Esophagus muscularis mucosa (tissue), 4 donors: Measurements from ENCODE around the genes MAPRE1 and E2F1.

DNA sequence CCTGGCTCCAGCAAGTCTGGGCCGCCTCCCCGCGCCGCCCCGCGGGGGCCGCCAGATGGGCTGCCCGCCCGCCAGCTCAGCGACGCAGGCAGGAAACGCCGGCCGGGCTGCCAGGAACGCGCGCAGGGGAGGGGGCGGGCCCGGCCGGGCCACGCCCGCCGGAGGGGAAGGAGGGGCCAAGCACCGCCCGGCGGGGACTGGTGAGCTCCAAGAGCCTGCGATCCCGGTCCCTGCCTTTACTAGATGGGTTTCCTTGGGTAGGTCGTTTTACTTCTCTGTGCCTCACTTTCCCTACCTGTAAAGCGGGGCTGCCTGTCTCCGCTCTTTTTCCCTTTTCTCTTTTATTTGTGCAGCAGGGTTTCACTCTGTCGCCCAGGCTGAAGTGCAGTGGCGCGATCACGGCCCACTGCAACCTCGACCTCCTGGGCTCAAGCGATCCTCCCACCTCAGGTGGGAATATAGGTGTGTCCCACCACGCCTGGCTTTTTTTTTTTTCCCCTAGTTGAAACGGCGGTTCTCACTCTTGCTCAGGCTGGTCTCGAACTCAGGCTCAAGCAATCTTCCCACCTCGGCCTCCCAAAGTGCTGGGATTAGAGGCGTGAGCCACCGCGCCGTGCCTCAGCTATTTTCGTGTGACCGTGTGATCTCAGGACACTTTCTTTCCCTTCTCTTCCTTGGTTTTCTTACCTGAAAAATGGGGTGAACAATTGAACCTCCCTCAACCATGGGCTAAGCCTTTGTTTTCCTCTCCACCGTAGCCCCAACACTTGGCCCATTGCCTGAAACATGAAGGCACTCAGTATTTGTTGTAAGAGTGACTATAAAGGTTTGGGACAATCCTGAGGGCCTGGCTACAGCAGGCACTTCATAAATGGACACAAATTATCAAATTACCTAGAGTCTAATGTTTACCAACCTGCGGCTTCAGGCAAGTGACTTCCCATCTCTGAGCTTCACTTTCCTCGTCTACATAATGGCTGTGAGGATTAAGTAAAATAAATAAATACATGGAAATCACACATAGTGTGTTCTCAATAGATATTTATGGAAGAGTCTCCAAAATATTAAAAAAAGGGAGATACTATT, 26.3 kb downstream of the MCTS2 start:
- PRO-cap: bidirectional peak, plus-strand start at position 183 of the sequence, minus-strand start at position 90 of the sequence
- RAMPAGE, long total RNA, 4 experiments: no peak in any of the 4 experiments

DNA sequence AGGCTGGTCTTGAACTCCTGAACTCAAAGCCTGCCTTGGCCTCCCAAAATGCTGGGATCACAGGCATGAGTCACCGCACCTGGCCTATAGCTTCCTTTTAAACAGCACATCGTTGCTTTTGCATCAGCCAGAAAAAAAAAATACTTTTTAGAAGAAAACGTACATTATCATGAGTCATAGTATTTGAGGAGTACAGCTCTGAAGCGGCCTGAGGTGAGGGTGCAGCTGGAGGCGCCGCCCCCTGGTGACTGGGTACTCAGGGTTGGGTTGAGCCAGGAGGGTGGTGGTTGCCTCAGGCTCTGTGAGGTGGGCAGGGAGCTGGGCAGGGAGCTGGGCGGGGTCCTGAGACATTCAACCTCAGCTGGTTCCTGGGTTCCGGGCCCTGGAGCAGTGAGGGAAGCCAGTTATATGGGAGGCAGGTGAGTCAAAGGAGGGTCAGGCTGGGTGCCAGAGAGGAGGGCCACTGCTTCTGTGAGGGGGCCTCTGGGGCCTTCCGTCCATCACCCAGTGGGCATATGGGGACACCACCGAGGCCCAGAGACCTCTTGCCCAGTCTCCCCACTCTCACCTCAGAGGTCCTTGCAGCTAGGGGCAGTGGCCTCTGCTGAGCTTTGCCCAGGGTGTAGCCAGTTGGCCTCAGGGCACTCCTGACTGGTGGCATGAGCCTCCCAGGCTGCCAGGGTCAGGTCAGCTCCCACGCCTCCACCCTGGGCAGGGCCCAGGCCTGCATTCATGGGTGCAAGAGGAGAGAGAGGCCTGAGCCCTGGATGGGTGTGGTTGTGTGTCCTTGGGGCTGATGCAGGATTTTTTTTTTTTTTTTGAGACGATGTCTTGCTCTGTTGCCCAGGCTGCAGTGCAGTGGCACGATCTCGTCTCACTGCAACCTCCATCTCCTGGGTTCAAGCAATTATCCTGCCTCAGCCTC, 11.6 kb upstream of the ID1 start:
- PRO-cap: no peak
- RAMPAGE, long total RNA, 4 experiments: no peak in any of the 4 experiments

GRCh38 chr20:31606415-31606765, 1.3 kb downstream of the ID1 start:
- PRO-cap: bidirectional peak, plus-strand start at chr20:31606973, minus-strand start at chr20:31606643
- RAMPAGE, long total RNA, 4 experiments: no peak in any of the 4 experiments

GRCh38 chr20:31638119-31638508, 402 bp downstream of the COX4I2 start:
- PRO-cap: no peak
- RAMPAGE, long total RNA, 4 experiments: no peak in any of the 4 experiments

DNA sequence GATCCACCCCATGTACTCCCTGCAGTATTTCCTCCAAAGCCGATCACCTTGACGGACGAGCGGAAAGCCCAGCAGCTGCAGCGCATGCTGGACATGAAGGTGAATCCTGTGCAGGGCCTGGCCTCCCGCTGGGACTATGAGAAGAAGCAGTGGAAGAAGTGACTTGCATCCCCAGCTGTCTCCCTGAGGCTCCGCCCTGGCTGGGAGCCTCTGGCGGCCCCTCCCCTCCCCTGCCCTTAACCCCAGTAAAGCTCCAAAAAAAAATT, 7.0 kb downstream of the COX4I2 start:
- PRO-cap: unidirectional peak, minus-strand start at position 138 of the sequence
- RAMPAGE, long total RNA, 4 experiments: no peak in any of the 4 experiments

DNA sequence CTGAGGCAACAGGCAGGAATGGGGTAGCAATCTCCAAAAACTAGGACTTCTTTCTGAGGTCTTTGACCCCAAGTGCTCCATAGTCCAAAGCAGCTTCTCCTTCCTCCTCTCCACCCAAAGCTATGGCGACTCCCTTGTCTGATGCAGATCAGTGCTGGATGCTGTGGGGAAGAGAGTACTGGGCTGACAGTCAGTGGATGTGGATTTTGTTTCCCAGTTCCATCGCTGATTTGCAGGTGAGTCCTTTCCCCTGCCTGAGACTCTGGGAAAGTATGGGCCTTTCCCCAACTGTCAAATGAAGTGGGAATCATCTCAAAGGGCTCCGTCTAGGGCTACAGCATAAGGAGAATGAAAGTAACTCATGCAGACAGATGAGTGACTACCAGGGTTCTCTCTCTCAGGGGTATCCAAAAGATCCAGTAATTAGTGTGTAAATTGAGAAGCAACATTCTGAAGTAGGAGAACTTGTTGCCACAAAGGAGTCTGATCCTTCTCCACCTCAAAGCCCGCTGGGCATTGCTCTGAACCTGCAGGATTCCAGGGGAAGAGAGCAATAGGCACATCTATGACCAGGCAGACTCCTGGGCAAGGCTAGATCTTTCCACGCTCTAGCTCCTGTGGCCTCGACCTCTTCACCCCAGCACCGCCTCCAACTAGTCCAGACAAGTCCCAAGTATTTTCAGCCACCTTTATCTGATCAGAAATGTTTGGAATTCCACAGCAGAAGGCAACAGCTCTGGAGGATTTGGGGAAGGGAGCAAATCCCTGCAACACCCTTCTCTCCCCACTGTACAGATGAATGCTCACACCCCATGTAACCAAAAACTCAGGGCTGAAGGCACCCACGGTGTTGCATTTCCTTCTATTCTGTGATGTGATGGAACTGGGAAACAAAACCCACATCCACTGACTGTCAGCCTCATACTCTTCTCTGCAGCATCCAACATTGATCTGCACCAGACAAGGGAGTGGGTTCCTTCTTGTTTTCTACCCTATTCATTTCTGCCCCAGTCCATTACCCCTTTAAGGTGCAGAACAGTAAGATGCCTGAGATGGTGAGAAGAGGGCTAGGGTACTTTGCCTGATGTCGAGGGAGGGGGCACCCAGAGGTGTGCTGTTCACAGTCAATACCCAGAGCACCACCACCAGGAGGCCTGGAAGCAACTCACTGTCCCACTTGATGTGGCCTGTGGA, 40.8 kb downstream of the COX4I2 start:
- PRO-cap: no peak
- RAMPAGE, long total RNA, 4 experiments: no peak in any of the 4 experiments

GRCh38 chr20:31713047-31713916, 9.4 kb downstream of the BCL2L1 start:
- PRO-cap: bidirectional peak, plus-strand start at chr20:31713550, minus-strand start at chr20:31713389
- RAMPAGE, long total RNA, 4 experiments: no peak in any of the 4 experiments

GRCh38 chr20:31719213-31719587, 3.5 kb downstream of the BCL2L1 start:
- PRO-cap: no peak
- RAMPAGE, long total RNA, 4 experiments: no peak in any of the 4 experiments

DNA sequence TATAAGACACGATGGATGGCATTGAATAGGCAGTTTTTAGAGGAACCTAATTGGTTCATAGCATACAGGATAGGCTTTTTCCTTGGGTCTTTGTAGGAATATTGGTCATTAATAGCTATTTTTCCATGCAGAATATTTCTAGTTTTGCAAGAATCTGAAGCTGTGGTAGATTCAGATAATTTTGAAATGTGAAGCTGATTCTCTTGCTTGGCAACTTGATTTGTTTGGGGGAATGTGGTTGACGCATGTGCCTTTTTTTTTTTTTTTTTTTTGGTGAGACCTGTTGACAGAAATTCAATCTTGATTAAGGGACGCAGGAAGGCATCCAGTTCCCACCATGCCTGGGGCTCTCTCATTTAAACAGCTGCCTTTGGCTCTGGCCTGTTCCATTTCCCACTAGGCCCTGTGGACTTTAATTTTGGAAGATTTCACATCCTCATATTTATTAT, 8.5 kb downstream of the TPX2 start:
- PRO-cap: no peak
- RAMPAGE, long total RNA, 4 experiments: no peak in any of the 4 experiments

DNA sequence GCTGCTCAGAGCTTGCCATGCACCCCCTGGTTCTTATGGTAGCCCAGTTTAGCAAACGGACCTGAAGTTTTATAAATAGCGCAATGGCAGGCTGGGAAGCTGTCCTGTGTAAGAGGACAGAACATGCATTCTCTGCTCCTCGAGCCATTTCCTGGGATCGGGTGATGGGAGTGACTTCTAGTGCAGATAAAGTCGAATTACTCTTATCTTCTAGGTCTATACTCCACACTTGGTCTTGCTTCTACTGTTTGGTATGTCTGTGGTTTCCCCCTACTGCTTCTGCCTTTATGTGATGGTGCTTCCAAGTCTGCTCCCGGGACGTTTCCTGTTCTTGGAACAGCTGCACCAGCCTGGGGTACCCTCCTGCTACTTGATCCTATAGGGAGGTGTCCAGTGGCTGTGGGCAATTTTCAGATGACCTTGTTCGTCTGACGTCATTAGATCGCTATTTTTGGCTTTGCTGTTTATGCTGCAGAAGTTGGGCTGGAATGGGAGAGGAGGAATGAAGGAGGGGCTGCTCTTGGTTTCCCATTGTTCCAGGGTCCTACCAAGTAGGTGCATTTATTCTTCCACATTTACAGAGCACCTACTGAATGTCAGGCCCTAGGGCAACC, 6.9 kb upstream of the MYLK2 start:
- PRO-cap: unidirectional peak, minus-strand start at position 327 of the sequence
- RAMPAGE, long total RNA, 4 experiments: no peak in any of the 4 experiments

DNA sequence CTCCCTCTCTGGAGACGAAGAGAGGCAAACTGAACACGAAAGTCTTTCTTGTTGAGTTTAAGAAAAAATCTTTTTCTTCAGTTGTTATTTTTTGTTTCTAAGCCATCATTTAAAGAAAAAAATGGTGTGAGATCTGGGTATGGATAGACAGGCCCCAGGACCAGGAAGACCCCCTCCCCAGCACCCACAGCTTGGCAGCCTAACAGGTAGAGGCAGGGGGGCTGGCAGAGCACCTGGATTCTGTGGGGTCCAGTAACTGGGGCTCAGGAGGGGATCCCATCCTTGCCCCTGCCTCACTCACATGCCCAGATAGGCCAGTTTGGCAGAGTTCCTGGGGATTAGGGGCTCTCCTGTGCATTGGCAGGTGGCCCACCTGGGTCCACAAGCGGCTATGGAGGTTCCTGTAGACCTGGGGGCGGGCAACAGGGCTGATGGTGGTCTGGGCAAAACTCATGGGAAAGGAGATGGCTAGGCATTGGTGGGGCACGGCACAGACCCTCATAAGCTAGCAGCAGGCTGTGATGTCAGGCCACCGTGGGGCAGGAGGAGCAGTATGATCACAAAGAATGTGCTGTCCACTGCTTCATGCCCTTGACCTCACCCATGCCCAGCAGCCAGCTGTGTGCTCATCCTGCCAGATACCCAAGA, 19.4 kb downstream of the PLAGL2 start:
- PRO-cap: no peak
- RAMPAGE, long total RNA, 4 experiments: no peak in any of the 4 experiments

DNA sequence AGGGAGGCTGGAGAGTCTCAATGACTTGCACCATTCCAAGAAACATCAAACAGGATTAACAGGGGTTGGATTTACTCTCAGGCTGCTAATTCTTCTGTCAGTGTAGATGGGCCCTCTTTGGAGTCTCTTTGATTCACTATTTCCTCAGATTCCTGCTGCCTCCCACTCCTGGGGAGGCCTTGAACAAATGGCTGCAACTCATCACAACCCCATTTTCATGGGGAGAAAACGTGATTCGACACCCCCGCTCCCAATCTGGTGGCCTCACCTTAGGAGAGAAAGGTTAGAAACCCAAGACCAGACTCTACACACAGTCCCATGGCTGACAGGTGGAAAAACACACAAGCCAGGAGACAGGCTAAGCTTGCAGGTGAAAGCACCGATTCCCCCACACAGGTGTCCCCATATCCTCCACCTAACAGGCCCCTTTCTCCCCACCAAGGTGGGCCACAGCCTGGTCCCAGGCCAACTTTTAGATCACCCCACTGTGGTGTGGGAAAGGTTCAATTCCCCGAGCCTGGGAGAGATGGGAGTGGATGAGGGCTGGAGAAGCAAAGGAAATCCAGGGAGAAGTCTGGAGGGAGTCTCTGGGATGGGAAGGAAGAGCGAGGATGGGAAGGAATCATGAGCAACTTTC, 1.1 kb downstream of the PLAGL2 start:
- PRO-cap: no peak
- RAMPAGE, long total RNA, 4 experiments: no peak in any of the 4 experiments

DNA sequence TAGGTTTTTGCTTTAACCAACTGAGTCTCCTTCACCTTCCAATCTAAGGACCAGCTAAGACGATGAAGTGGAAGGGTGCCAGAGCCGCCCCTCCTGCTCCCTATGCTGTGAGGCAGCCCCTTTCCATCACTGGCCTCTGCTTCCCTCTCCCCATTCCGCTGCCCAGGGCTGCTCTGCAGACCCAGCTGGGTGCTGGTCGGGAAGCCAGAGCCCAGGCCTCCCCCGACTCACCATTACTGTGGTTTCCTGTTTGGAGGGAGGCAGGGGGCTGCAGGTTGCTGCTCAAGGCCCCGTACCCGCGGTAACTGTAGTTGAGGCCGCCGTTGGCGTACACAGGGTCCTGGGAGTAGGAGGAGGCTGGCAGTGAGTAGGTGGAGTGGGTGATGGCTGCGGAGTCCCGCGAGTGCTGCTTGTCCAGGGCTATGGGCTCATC, 93.9 kb downstream of the ASXL1 start:
- PRO-cap: no peak
- RAMPAGE, long total RNA, 4 experiments: no peak in any of the 4 experiments

DNA sequence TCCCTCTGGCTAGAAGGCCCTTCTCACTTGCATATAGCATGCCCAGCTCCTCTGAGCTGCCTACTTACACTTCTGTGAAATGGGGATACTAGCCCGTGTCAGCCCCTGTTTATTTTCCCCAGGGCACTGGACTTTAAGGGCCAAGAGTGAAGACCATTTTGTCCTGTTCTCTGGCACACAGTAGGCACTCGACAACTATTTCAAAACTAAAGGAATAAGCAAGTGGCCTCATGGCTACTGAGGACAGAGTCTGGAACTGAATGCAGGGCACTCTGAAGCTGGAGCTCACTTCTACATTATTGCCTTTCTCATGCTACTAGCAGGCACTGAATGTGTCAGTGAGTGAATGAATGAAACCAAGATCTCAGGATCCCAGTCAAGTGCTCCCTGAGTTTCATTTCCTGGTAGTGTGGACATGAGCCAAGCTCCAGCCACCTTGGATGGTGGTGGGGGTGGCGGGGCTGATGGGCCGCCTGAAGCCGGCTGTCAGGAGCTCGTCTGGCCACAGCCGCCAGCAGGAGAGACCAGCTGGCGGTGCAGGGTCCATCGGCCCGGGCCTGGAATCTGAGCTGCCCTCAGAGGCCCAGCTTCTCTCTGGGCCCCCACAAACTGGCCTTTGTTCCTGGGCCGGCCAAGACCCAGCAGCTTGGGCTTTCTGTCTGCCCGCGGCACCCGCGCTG, 43.9 kb downstream of the NOL4L start:
- PRO-cap: no peak
- RAMPAGE, long total RNA, 4 experiments: no peak in any of the 4 experiments

- PRO-cap: unidirectional peak, plus-strand start at chr20:32819893; unidirectional peak, plus-strand start at chr20:32819966; unidirectional peak, plus-strand start at chr20:32820072
- RAMPAGE, long total RNA, 4 experiments: start-site peak on the plus strand in 4 of 4 experiments, at chr20:32819943-32819999 at its widest, 955 to 1,958 reads per replicate
Measured at GRCh38 chr20:32819605-32820570, at the start of gene MAPRE1. TSS of gene MAPRE1 (plus strand) at chr20:32819954.

DNA sequence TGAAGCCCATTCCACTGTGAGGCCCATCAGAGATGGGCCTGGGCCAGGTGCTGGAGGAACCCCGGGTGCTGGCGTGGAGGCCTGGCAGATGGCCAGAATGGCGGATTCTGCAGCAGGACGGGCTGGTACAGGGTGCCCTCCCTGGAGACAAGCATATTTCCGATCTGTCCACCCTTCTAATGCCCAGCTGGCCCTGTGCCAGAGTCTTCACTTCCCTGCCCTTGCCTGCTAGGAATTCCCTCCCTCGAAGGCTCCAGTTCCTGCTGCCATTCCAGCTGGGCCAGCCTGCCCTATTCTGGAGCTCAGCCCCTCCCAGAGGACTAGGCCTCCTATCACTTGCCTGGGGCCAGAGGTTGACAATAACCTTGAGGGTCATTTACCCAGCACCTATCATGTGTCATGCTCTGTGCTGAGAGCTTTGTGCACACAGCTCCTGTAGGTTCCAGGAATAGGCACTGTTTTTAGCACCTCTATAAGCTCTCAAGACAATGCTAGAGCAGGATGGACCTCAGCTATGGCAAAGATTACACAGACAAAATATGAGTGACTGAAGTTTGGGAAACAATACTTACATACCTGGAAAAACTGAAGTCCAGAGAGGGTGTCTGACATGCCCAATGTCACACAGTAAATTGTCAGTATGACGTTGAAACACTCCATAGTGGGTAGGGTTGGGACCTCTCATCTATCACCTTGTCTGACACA, 21.4 kb downstream of the SUN5 start:
- PRO-cap: no peak
- RAMPAGE, long total RNA, 4 experiments: no peak in any of the 4 experiments

GRCh38 chr20:33465372-33466232, 22.0 kb upstream of the SNTA1 start:
- PRO-cap: bidirectional peak, plus-strand start at chr20:33465639, minus-strand start at chr20:33465521
- RAMPAGE, long total RNA, 4 experiments: no peak in any of the 4 experiments

DNA sequence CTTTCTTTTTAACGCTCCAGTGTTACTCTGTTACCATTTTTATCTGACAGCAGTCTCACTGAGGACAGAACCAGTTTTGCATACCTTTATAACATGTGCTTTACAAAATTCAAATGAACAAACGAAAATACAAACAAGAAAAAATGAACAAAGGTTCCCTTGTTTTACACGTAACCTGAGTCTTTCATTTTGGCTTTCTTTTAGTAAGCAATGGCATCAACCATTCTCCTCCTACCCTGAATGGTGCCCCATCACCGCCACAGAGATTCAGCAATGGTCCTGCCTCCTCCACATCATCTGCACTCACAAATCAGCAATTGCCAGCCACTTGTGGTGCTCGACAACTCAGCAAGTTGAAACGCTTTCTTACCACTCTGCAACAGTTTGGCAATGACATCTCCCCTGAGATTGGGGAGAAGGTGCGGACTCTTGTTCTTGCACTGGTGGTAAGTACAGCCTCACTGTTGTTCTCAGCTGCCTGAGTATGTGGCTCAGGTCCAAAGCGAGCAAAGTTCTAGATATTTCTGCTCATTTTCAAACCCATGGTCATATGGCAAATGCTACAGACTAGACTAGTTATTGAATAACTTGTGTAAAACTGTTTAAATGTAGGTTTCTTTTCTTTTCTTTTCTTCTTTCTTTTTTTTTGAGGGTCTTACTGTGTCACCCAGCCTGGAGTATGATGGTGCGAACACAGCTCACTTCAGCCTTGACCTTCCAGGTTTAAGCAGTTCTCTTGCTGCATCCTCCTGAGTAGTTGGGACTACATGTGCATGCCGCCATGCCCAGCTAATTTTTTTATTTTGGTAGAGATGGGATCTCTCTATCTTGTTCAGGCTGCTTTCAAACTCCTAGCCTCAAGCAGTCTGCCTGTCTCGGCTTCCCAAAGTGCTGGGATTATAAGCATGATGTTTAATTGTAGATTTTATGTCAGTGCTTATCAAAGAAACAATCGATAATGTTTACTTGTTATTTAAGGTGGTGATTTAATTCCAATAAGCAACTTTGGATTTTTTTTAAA, 50.9 kb upstream of the C20orf144 start:
- PRO-cap: no peak
- RAMPAGE, long total RNA, 4 experiments: start-site peak on the plus strand in 1 of 4 experiments, centred at position 269 of the sequence, 10 reads per replicate

GRCh38 chr20:33653987-33654879, 7.9 kb upstream of the C20orf144 start:
- PRO-cap: no peak
- RAMPAGE, long total RNA, 4 experiments: no peak in any of the 4 experiments

DNA sequence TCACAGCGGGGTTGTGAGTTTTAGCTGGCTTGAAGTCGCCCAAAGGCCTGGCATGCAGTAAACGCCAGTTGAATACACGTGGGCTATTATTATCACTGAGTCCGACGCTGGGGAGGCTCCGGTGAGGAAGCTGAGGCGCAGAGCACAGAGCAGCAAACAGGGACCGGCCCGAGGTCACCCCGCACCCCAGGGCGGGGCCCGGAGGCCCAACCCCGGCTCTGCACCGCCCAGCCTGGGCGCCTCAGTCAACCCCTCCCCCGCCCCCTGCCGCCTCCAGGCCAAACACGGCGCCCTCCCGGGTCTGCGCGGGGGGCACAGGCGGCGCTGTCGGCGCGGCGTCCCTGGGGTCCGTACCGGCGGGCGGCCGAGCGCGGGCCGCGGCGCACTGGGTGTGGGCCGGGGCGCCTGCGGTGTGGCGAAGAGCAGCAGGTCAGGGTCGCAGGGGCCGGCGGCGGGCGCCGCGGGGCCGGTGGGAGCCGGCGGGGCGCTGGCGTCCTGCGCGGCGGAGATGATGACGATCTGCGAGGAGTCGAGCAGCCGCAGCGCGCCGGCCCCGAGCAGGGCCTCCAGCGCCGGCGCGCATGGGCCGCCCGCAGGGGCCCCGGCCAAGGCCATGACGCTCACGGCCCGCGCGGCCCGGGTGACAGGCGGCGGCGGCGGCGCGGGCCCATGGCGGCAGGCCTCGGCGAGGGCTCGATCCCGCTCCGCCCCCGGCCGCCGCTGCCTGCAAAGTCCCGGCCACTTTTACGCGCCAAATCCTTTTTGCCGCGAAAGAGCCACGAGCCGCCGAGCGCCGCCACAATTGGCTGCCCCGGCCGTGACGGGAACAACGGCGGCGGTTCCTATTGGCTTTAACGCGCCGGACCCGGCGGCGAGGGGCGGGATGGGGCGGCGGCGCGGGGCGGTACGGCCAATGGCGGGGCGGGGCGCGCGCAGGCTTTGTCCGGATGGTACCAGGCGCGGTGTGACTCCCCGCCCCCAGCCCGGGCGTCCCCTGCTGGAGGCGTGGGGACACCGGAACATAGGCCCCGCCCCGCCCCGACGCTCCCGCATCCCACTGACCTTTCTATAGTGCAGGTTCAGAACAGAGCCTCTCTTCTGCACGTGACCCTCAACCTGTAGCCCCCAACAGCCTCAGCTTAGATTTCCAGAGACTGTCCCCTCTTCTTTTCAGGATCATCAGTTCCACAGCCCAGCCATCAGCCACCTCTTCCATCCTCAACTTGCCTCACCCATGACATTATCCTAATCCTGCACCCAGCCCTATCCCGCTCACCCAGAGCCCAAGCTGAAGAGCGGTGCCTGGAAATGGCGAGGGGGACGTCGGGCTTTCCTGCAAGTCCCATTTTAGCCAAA, at the start of gene E2F1:
Gene E2F1, minus strand, starts transcription at position 736 of the 1,356 bp plus-strand sequence.
- PRO-cap: bidirectional peak, plus-strand start at position 1,022 of the sequence, minus-strand start at position 734 of the sequence
- RAMPAGE, long total RNA, 4 experiments: no peak in any of the 4 experiments